Skeletal muscle tissue (tissue), 7 donors: ENCODE measurements around the genes SMIM47 and PPP2R1A.

DNA sequence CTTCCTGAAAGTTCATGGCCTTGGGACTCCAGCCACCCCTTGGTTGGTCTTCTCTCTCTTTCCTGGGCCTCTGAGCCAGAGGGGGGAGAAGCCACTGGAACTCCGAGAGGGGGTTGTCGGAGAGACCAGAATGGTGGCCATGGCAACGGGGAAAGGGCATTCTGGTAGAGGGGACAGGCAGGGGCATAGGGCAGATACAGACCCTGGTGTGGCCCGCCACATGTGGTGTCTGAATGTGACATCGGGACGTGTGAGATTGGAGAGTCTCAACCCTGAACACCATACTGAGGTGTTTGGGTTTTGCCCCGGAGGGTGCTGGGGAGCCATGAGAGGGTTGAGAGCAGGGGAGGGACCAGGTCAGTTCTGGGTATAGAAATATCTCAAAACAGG is at the start of gene SMIM47:
Gene SMIM47 (minus strand): TSS at position 72 of the 390 bp plus-strand sequence.
- PRO-cap, 3 experiments: no peak in any of the 3 experiments
- RAMPAGE, long total RNA: no peak
- RRBS, 2 experiments: no CpG with 5 or more reads among the region's 7 CpGs

GRCh38 chr19:50791231-50791745 is 1.1 kb downstream of the ACP4 start:
- PRO-cap, 3 experiments: no peak in any of the 3 experiments
- RAMPAGE, long total RNA: no peak
- RRBS, 2 experiments: 65 to 66% methylated on average over 2 of the region's 14 CpGs

DNA sequence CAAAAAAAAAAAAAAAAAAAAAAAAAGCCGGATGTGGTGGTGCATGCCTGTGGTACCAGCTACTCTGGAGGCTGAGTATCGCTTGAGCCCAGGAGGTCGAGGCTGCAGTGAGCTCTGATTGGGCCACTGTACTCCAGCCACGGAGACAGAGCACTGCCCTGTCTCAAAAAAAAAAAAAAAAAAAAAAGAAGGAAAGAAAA is 1.6 kb downstream of the KLK10 start:
- PRO-cap, 3 experiments: no peak in any of the 3 experiments
- RAMPAGE, long total RNA: no peak
- RRBS, 2 experiments: no CpG with 5 or more reads among the region's 4 CpGs

DNA sequence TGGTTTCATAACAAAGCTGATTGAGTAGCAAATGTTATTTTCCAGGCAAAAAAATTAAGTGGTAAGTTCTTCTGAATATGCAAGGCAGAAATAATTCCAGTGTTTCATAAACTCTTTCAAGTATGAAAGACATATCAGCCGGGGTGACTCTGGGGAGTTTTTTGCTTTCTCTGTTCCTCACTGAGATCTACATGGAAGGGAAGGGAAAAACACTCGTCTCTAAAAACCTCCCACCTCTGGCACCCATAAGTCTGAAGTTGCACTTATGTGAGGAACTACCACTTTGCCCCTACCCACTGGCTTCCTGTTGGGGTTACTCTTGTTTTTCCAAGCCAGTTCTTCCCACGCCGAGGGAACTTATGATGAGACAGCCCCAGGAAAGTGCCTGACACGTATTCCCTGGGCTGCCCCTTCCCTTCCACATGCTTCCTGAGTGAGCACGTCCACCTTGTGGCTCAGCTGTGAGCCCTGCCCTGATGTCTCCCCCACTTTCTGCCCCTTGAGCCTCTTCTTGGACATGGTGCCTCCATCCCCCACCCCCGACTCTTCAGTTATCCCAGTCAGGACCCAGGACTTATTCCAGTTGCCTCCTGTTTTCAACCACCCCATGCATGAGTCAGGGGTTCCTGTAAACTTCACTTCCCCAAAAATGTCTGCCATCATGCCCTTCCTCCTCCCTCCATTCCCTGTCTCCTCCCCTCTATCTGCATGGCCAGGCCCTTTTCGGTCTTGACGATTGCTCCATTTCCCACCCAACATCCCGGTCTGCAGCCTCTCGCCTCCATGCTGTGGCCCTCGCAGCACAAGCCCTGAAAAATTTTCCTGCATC is 5.2 kb upstream of the SIGLEC7 start:
- PRO-cap, 3 experiments: no peak in any of the 3 experiments
- RAMPAGE, long total RNA: no peak
- RRBS, 2 experiments: no CpG with 5 or more reads among the region's 12 CpGs

DNA sequence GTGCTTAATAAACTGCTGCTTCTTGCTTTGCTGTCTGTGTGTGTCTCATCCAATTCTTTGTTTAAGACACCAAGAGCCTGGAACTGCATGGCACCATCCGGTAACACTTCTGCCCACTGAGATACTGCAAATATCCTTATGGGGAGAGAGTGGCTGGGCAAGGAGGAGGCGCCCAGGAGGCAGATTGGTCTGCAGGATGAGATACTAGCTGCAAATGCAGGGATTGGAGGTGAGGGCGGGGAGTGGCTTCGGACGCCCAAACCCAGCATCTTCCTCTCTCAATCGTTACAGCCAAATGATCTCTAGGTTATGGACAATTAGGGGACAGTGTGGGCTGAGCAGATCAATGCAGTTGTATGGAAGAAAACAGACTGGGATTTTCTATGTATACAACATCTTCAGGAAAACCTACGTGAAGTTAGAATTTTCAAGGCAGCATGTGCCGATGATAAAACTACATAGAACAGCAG is 1.6 kb upstream of the SIGLEC7 start:
- PRO-cap, 3 experiments: no peak in any of the 3 experiments
- RAMPAGE, long total RNA: no peak
- RRBS, 2 experiments: no CpG with 5 or more reads among the region's 8 CpGs

GRCh38 chr19:51354179-51354691 is 12.0 kb downstream of the ETFB start:
- PRO-cap, 3 experiments: no peak in any of the 3 experiments
- RAMPAGE, long total RNA: no peak
- RRBS, 2 experiments: no CpG with 5 or more reads among the region's 10 CpGs

- PRO-cap, 3 experiments: no peak in any of the 3 experiments
- RAMPAGE, long total RNA: no peak
- RRBS, 2 experiments: no CpG with 5 or more reads among the region's 9 CpGs
Measured at GRCh38 chr19:51364023-51364779, 2.0 kb downstream of the ETFB start.

DNA sequence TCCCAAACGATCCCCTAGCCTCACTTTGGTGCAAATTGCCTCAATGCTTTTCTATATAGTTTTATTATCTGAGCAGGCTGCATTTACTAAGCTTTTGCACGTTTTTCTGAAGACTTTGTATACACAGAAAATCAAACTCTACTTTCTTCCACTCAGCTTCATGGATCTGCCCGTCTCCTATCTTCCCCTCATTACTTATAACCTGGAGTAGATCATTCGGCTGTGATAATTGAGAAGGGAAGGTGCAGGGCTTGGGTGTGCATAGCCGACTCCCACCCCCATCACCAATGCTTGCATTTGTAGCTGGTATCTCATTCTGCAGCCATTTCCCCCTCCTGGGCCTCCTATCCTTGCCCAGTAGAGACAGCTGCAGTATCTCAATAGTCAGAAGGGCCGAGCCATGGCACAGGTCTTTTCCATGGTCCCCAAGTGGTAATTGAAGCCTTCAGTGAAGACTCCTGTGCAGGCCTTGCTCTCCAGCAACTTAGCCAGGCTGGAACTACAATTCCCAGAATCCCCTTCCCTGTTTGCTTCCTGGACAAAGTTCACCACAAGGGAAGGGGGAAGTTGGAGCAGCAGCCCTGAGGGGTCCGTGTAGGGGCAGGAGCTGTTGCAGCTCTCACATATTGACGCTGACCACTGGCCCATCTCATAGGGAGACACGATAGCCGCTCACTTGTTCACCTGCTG is 2.0 kb upstream of the SIGLEC8 start:
- PRO-cap, 3 experiments: no peak in any of the 3 experiments
- RAMPAGE, long total RNA: no peak
- RRBS, 2 experiments: no CpG with 5 or more reads among the region's 10 CpGs

DNA sequence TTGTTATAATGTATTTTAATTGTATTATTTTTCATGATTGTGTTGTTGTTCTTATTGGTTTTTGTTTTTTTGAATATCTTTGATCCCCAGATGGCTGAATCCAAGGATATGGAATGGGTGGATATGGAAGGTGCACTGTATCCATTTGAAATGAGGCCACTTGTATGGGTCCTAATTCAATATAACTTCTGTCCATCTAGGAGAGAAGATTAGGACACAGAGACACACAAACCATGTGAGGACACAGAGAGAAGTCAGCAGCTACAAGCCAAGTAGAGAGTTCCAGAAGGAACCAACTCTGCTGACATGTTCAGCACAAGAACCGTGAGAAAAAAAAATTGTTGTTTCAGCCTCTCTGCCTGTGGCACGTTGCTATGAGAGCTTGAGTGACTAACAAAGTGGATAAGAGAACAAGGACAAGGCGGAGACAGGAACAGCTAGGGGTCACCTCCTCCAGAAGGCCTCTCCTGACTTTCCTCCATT is 5.5 kb upstream of the SIGLEC12 start:
- PRO-cap, 3 experiments: no peak in any of the 3 experiments
- RAMPAGE, long total RNA: no peak
- RRBS, 2 experiments: no CpG with 5 or more reads among the region's 3 CpGs

DNA sequence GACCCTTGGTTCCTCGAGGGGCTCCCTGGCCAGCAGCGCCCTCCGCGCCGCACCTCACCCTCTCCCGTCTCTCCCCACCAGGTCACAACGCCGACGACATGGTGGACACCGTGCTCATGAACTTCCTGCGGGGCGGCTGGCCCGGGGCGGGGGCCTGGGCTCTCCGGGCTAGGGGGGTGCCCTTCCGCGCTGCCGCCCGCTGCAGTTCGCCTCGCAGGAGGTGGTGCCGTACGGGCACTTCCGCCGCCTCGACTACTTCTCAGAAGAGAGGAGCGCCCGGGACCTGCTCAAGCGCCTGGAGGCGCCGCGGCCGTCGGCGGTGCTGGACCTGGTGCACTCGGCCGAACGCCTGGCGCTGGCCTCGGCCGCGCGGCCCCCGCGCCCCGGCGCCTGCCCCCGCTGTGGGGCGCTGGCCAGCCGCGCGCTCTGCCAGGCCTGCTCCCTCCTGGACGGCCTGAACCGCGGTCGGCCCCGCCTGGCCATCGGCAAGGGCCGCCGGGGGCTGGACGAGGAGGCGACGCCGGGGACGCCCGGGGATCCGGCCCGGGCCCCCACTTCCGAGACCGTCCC is 29.0 kb downstream of the SIGLEC5 start:
- PRO-cap, 3 experiments: no peak in any of the 3 experiments
- RAMPAGE, long total RNA: no peak
- RRBS, 2 experiments: 10 to 16% methylated on average over 25 to 26 of the region's 70 CpGs

- PRO-cap, 3 experiments: no peak in any of the 3 experiments
- RAMPAGE, long total RNA: no peak
- RRBS, 2 experiments: no CpG with 5 or more reads among the region's 10 CpGs
Measured at GRCh38 chr19:51704455-51704885, 11.3 kb downstream of the SPACA6 start.

DNA sequence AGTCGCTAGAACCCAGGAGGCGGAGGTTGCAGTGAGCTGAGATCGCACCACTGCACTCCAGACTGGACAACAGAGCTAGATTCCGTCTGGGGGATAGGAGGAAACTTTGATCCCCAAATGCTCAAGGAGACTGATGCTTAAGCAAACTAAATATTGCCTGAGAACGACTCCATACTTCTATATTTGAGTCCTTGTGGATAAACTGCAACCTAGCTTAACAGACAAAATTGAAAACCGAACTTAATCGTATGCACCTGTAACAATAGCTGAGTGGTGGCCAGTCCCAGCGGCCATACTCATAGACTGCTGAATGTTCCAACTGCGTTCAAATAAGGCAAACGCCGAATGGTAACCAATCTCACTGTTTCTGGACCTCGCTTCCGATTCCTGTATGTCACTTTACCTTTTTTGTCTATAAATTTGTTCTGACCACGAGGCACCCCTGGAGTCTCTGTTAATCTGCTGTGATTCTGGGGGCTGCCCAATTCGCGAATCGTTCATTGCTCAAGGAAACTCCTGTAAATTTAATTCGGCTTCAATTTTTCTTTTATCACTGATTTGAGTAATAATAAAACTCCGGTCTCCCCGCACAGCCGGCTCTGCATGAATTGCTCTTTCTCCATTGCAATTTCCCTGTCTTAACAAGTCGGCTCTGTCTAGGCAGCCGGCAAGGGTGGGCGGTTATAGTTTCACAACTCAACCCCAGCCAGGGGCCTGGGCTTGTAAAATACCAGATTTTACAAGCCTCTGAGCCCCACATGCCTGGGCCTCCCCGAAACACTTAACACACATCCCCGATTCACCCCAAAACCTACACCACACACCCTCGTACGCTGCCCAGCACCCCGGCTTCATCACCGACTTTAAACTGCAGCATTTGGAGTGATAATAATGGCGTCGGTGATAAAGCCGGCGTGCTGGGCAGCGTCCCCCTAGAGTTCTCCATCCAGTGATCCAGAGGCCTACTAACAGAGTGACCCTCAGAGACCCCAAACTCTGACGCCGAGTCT is 782 bp downstream of the ZNF649 start:
- PRO-cap, 3 experiments: no peak in any of the 3 experiments
- RAMPAGE, long total RNA: no peak
- RRBS, 2 experiments: 11 to 13% methylated on average over 2 to 3 of the region's 37 CpGs

DNA sequence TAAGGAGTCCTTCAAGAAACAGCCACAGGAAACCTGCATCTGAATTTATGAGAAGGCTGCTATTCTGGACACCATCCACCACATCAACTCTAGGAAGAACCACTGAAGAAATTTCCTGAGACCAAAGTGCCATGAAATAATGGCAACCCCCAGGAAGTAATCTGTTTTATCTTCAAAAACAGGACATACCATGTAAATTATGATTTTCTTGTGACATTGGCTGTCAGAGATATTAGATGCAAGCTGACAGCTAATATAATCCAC is 12.9 kb downstream of the ZNF350 start:
- PRO-cap, 3 experiments: no peak in any of the 3 experiments
- RAMPAGE, long total RNA: no peak

GRCh38 chr19:51988953-51989311 is 2.3 kb upstream of the ZNF350 start:
- PRO-cap, 3 experiments: no peak in any of the 3 experiments
- RAMPAGE, long total RNA: no peak
- RRBS, 2 experiments: no CpG with 5 or more reads among the region's 9 CpGs

- PRO-cap, 3 experiments: no peak in any of the 3 experiments
- RAMPAGE, long total RNA: no peak
- RRBS, 2 experiments: no CpG with 5 or more reads among the region's 6 CpGs
Measured at GRCh38 chr19:52075893-52076421, 19.6 kb downstream of the ZNF841 start.

DNA sequence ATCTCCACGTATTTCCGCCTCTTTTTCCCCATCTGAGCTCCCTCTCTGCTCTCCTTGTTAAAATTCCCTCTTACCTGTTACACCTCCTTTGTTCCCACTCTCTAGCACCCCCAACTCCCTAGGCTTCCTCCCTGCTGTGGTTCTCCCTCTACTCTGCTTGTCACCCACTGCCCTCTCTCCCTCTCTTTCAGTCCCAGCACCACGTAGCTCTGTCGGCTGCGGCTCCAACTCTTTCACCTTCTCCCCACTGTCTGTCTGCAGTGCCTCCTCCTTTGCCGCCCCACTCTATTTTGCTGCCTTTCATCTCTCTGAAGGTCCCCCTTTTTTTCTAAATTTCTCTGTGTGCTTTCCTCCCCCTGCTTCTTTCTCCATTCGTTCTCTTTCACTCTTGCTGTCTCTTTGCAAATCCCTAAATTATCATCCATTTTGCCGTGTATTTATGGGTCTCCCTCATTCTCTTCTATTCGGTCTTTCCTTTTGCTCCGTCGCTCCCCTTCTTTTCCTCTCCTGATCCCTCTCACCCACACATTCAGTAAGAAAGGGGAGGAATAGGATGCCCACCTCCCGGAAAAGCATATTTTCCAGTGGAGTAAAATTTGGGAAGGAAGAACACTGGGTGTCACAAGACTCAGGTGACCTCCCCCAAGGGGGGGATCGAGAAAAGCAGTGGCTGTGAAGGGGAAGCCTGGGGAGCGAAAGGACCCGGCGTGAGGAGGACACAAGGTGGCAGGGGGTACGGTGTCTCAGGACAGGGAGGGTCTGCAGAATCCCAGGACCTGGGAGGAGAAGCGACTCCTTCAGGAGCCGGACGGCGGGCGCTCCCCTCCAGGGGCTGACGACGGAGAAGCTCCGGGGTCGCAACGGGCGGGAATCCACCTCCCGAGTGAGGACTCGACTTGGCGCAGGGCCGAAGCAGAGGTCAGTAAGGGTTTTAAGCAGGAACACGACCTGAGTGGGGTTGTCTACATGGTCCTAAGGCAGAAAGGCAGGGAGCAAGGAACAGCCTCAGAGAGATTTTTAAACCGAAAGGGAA is 819 bp downstream of the ZNF836 start:
- PRO-cap, 3 experiments: peak in 1 of 3 experiments; most common plus-strand start position 673 of the sequence (in 1); most common minus-strand start position 509 of the sequence (in 1)
- RAMPAGE, long total RNA: no peak
- RRBS, 2 experiments: 1 to 2% methylated on average over 7 of the region's 34 CpGs

- PRO-cap, 3 experiments: peak in 3 of 3 experiments; most common plus-strand start chr19:52190052 (in 2); most common minus-strand start chr19:52190267 (in 1)
- RAMPAGE, long total RNA: no peak
- RRBS, 2 experiments: 2% methylated on average over 9 to 18 of the region's 76 CpGs
Measured at GRCh38 chr19:52189839-52190770, at the start of gene PPP2R1A. TSS of gene PPP2R1A (plus strand) at chr19:52190052.

- PRO-cap, 3 experiments: no peak in any of the 3 experiments
- RAMPAGE, long total RNA: no peak
- RRBS, 2 experiments: no CpG with 5 or more reads among the region's 7 CpGs
Measured at GRCh38 chr19:52204059-52204777, 14.4 kb downstream of the PPP2R1A start.

DNA sequence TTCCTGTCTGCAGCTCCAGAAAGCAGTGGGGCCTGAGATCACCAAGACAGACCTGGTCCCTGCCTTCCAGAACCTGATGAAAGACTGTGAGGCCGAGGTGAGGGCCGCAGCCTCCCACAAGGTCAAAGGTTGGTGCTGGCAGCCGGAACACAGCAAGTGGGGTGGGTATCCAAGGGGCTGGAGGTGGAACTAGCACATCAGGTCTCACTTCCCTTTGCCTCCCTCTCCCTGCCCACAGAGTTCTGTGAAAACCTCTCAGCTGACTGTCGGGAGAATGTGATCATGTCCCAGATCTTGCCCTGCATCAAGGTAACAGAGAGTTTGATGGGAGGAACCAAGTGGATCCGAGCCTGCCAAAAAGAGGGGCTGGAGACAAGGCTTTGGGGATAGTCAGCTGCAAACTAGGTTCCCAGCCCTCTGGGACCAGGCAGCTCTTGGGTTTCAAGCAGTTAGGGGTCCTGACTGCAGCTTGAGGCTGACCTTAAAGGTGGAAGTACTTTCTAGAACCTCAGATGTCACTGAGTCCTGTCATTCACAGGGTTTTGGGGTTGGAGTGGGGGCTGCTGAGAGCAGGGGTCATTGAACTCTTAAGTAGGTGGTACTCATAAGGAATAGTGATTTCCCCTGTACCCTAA is 26.0 kb downstream of the PPP2R1A start:
- PRO-cap, 3 experiments: no peak in any of the 3 experiments
- RAMPAGE, long total RNA: no peak
- RRBS, 2 experiments: no CpG with 5 or more reads among the region's 5 CpGs

GRCh38 chr19:52226071-52226424 is 36.2 kb downstream of the PPP2R1A start:
- PRO-cap, 3 experiments: no peak in any of the 3 experiments
- RAMPAGE, long total RNA: no peak
- RRBS, 2 experiments: no CpG with 5 or more reads among the region's 8 CpGs